ENCODE measurements around a stretch of chr6.

- RRBS: 1% methylated on average over 7 of the region's 46 CpGs
These were observed 1.5 kb downstream of the CITED2 start for GRCh38 chr6:139372636-139373668.

DNA sequence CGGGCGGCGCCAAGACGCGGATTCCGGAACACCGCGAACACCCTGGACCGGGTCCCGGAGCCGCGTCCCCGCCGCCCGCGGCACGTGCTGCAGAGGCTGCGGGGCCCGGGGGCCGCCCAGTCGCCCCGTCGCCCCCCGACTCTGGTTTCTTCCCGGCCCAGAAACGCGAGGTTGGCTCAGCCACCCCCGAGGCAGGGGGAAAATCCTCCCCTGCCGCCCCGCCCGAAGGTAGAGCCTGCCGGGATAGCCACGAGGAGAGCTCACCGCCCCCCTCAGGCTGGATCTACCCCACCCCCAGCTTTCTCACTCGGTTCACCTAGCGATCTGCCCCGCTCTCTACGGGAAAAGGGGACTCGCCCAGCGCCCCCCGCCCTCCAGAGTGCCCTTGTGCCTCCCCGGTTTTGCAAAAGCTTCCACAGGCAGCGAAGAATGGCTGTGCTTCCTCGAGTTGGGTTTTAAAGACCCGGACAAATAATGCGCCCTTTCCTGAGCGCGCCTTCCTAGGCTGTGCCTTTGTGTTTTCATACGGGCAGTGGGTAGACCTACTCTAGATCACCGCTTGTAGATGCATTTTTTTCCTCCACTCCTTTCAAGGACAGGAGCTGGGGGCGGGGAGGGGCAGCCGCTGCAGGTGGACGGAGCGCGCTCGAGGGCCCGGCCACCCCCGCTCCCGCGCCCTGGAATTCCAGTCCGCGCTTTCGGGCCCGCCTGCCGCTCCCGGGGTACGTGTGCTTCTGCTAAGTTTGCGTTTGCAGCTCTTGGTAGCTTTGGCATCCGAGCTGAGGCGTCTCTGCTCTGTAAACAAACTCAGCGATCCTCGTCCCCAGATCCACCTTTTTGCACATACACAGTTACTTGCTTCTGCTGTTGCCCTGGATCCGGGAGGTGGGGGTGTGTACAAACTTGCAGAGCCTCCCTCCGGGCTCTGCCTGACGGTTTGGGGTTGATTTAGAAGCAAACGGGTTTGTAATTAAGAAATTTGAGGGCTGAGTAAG, 564 bp upstream of the CITED2 start:
- RRBS: under 1% methylated on average over 43 of the region's 76 CpGs

DNA sequence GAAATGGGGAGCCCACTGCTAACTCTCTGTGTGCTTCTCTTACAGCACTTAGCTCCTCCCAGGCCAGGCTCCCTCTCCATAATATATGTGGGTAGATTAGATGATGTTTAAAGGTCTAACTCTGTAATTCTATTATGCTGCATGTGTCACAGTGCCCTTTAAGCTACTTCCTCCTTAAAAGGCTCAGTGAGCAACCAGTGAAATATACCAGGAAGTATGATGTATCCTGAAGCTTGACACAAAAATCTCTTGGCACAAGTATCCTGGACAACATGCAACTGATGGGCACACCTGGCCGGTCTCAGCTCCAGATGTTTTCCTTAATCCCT, 59.1 kb upstream of the CITED2 start:
- RRBS: no CpG with 5 or more reads among the region's 1 CpG

GRCh38 chr6:139474839-139475047, 100.3 kb upstream of the CITED2 start:
- RRBS: no CpG with 5 or more reads among the region's 1 CpG

GRCh38 chr6:139708983-139709263, 334.5 kb upstream of the CITED2 start:
- RRBS: no CpG with 5 or more reads among the region's 7 CpGs

- RRBS: no CpG with 5 or more reads among the region's 1 CpG
These were observed 369.1 kb upstream of the CITED2 start for GRCh38 chr6:139743569-139744001.

GRCh38 chr6:139762531-139763053, 388.1 kb upstream of the CITED2 start:
- RRBS: no CpG with 5 or more reads among the region's 5 CpGs

- RRBS: 0% methylated on average over 1 of the region's 6 CpGs
These were observed 404.3 kb upstream of the CITED2 start for GRCh38 chr6:139778668-139779284.

- RRBS: no CpG with 5 or more reads among the region's 4 CpGs
These were observed 599.3 kb upstream of the CITED2 start for GRCh38 chr6:139973536-139974396.

- RRBS: no CpG with 5 or more reads among the region's 3 CpGs
These were observed 1085.8 kb upstream of the CITED2 start for GRCh38 chr6:140460171-140460776.

DNA sequence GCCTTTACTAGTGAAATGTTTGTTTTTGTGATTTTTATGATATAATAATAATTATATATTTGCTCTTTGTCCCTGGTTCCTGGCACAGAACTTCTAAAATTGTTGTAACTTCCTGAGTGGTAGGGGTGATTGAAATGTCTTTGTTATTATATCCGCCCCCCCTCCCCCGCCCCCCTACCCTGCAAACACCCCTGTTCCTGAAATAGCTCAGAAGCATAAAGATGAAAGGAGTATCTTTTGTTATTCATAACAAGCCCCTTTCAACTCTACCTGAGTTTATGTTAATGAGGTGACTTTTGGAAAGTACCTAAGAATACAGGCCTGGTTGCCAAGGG, 979.3 kb upstream of the GJE1 start:
- RRBS: no CpG with 5 or more reads among the region's 2 CpGs

DNA sequence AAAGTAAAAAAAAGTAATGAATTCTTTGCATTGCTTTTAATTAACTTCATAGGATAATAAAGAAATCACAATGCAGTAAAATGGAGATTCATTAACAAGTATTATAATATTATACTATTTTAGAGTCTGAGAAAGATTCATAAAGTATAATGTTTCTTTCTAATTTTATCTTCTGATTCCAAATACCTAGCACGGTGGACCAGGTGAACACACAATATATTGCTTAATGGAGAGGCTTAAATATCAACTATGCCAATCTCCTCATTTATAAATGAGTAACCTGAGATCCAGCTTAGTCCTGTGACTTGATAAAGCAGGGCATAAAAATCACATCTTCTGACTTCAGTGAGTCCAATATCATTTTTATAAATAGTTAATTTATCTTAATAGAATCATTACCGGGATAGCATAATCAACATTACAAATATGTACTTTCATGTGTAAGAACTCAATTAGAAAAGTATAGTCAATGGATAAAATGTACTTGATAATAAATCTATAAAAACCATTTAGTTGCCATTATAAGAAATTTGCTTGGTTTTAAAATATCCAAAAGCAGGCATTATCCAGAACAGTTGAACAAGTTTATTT, 144.4 kb upstream of the GJE1 start:
- RRBS: no CpG with 5 or more reads among the region's 2 CpGs

GRCh38 chr6:142761318-142762203, 183.4 kb downstream of the HIVEP2 start:
- RRBS: no CpG with 5 or more reads among the region's 3 CpGs

GRCh38 chr6:142771780-142772723, 172.9 kb downstream of the HIVEP2 start:
- RRBS: no CpG with 5 or more reads among the region's 20 CpGs

DNA sequence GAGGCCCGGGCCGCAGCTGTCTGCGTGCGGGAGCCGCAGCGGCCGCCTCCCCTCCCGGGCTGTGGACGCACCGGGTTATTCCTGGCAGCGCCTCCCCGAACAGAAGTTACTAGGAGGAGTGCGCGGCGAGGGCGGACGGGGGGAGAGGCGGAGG, 1.1 kb upstream of the HIVEP2 start:
- RRBS: 1% methylated on average over 8 of the region's 18 CpGs

GRCh38 chr6:142948652-142948851, 3.6 kb upstream of the HIVEP2 start:
- RRBS: no CpG with 5 or more reads among the region's 1 CpG

GRCh38 chr6:143181525-143181936, 120.8 kb downstream of the AIG1 start:
- RRBS: no CpG with 5 or more reads among the region's 1 CpG

DNA sequence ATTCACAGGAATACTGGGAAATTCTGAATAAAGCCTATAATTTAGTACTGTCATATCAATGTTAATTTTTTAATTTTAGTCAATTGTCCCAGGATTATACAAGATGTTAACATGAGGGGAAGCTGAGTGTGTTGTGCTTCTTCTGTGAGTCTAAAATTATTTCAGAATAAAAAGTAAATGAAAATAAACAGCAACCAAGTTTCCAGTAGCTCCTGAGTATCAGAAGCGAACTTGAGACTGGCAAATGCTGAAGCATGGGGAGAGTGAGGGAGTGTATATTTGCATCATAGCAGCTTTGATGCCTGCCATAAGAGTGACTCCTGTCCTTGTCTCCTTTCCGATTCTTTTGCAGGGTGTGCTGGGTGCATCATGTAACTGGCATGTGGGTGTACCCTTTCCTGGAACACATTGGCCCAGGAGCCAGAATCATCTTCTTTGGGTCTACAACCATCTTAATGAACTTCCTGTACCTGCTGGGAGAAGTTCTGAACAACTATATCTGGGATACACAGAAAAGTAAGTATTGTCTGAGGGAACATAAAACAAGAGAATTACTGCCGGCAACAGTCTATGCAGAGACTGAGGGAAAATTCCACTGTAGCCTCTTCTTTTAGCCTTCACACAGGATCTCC, 117.4 kb downstream of the ADAT2 start:
- RRBS: no CpG with 5 or more reads among the region's 3 CpGs

DNA sequence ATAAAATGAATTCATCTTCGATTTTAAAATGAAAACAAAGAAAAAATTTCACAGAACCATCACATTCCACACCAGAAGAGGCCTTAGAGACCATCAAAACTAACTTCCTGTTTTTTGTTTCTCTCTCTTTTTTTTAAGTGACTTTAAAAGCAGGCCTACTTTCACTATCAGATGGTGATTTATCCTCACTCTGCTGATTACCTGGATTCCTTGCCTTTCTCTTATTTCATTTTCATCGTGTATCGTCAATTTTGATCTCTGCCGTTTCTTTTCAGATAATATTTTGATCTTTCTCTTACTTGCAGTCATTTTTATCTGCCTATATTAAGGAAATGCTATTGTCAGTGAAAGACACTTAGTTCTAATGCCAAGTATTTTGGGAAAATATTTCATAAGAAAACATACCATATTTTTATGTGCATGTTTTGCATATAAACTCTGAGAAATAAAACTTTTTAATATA, 17.0 kb upstream of the FUCA2 start:
- RRBS: no CpG with 5 or more reads among the region's 4 CpGs

DNA sequence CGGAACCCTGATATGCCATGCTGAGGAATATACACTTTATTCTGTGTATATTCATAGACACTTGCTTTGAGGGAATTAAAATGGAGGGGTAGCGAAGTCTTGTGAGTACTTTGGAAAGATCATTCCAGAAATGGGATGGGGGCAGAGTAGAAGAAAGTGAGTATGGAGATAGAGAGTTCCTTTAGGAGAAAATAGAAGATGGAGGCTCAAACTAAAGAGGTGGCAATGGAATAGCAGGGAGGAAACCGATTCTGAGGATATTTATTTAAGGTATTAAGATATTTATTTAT, 21.1 kb upstream of the FUCA2 start:
- RRBS: no CpG with 5 or more reads among the region's 3 CpGs